Umbilical cord (tissue), 2 donors: ENCODE measurements around a stretch of chr11.

GRCh38 chr11:86592715-86593886 is 207.2 kb upstream of the PRSS23 start:
- RAMPAGE, long total RNA = no peak

- RAMPAGE, long total RNA = no peak
These were observed 203.1 kb upstream of the PRSS23 start for GRCh38 chr11:86597102-86597786.

GRCh38 chr11:86801370-86802223 is 1.3 kb downstream of the PRSS23 start:
- RAMPAGE, long total RNA = no peak

DNA sequence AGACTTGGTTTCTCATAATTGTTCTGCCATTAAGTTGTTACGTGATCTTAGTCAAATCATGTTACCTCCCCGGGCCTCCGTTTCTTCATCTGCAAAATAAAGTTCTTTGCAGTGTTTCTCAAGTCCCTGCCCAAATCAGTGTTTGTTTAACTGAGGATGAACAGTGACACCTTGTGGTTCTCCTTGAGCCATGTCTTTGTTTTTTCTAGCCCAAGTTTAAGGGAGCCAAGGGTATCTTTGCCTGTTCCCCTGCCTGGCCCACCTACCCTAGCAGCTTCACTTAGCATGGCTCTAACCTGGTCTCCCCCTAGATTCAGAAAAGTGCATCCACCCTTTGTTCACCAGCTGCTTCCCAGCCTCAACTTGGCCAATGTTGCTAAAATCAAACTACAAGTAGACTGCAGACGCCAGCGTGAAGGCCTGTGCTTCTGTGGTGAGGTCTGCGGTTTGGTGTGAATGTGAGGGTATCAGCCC is 35.6 kb downstream of the FZD4 start:
- RAMPAGE, long total RNA = no peak

- RAMPAGE, long total RNA = no peak
These were observed 4.5 kb downstream of the FZD4 start for GRCh38 chr11:86950307-86951506.

DNA sequence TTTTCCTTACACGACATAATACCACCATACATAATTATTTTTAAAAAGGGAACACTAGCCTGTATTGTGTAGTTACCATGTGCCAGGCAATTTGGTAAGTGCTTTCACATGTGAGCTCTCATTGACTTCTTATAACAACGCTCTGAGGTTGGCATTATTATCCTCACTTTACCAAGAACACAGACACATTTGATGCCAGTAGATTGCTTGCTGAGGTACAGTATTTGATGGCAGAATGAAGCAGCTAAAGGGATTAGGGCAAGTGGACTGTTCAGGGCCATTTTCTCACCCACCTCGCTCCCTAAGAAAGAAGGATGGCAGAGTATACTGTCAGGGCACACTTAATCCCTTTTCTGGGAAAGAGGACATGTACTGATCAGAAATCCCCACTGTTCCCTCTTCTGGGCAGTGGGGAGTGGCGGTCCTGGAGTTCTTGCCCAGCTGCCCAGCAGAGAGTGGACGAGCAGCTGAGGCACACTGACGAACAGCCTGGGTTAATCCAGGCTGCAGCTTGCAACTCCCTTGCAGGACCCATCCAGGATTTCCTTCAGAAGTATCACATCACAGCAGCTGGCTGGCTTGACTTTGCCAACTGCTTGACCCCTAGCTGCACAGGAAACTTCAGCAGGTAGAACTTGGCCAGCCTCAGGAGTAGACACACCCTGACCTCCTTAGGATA is 27.6 kb upstream of the FZD4 start:
- RAMPAGE, long total RNA = no peak

DNA sequence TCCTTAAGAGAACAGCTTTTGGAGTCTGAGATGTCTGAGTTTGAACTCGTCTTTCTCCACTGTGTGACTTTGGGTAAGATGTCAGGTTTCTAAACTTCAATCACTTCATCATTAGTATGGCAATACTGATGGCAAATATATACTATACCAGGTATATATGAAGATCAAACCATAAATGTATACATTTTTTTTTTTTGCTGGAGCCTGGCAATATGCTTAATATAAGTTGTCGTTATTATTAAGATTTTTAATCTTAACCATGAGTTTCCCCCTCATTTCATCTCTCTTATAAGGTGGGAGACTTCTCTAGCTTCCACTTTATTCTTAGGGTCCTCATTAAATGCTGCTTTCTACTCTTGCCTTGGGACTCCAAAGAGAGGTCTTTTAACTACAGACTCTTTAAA is 108.3 kb upstream of the CTSC start:
- RAMPAGE, long total RNA = no peak

- RAMPAGE, long total RNA = no peak
These were observed 126.3 kb downstream of the NOX4 start for GRCh38 chr11:89364839-89365328.

GRCh38 chr11:90052396-90052807 is 21.5 kb downstream of the TRIM49C start:
- RAMPAGE, long total RNA = no peak

DNA sequence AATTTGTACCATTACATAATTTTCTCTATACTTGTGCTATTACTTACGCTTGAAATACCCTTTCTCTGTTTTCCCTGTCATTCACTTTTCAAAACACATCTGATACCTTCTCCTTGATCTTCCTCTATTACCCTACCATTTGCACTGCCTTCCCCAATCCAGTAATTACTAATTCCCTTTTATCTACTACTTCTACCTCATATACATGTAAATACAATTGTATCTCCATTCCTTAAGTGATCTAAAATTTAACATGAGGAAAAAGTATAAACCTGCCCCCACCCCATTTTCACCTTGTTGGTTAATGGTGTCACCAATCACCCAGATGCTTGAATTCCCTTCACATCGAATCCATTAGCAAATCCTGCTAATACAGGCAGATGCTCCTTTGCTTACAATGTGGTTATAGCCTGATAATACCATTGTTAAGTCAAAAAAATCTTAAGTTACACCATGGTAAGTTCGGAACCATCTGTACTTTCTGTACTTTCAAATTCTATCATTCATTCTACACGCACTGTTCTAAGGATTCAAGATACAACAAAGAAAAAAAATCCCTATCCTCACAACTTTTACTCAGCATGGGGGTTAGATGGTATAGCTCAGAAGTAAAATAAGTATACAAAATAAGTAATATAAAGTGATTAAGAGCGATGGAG is 13.8 kb downstream of the CHORDC1 start:
- RAMPAGE, long total RNA = no peak

DNA sequence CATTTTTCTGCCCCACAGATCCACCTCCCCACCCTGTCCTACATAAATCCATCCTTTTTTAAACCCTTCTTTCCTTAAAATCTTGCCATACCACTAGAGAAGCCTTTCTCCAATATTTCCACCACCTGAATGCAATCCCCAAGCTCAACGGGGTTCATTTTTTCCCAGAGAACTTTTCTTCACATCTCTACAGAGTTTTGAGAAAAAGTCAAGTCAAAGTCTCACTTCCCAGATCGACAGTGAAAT is 375.1 kb upstream of the FAT3 start:
- RAMPAGE, long total RNA = no peak

DNA sequence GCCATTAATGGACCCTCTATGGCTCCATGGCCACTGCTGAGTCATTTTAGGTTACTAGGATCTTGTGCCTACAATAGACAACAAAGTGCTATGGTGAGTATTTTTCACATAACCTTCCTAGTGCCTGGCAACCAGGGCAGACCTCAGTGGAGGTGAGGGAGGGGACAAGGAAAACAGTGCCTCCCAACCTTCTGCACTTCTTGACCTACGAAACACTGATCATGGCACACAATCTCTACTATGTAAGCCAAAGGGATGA is 242.5 kb upstream of the FAT3 start:
- RAMPAGE, long total RNA = no peak

- RAMPAGE, long total RNA = no peak
These were observed 197.5 kb upstream of the FAT3 start for GRCh38 chr11:92027166-92027476.

DNA sequence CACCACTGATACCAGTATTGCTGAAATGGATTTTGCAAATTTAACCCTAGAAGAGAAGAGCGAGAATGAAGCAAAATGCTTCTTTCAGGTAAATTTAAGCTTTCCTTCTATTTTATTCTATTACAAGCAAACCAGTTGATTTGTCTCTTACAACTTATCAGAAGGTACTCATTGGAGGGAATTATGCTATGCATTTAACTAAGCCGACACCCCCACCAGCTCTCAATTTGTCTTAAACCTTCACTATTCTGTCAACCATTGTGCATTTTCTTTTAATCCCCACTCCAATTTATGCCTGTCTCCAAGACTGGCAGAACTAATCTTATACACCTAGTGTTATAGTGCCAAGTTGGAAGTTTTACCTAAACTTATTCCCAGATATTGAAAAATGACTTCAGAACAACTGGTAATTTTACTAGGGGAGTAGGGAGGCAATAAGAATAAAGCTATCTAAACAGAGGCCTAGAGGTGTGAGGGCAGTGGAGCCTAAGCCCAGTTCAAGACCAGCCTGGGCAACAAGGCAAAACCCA is 12.5 kb downstream of the TAF1D start:
- RAMPAGE, long total RNA = no peak

DNA sequence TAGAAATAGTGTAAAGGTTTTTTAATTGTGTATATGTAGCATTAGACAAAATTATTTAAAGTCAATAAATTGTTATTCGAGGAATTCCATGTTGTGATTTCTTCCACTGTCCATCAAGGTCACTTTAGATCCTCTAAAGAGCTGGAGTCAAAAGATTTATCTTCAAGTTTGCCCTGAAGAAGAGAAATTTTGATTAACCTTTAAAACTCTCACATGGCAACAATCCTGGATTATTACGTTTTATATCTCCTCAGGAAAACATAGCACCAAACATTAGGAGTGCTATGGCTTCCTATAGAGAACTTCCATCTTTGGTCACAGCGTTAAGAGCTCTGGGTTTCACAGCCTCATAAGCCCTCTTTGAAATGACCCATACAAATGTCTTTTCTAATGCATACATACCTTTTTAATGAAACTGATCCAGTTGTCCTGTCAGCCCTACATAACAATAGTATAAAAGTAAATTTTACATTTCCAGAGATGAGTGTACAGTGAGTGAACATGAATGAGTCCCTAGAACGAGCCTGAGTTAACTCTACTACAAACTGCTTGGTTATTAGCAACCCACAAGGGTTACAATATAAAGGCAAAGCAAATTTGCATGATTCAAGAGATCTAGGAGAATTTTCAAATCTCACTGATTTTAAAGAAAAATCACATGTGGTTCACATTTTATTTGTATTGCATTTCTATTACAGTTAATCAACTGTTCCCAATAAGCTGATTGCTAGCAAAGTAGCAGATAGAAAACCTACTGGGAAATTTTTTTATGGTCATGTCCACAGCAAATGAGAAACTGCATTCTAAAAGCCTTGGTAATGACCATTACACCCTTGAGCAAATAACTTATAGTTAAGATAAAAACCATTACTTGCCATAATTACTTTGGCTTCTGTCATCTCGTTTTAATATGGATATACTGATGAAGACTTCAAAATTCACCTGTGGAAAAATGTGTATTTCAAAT is 10.7 kb downstream of the TAF1D start:
- RAMPAGE, long total RNA = no peak

- RAMPAGE, long total RNA = no peak
These were observed 357 bp downstream of the GPR83 start for GRCh38 chr11:94400911-94401213.

DNA sequence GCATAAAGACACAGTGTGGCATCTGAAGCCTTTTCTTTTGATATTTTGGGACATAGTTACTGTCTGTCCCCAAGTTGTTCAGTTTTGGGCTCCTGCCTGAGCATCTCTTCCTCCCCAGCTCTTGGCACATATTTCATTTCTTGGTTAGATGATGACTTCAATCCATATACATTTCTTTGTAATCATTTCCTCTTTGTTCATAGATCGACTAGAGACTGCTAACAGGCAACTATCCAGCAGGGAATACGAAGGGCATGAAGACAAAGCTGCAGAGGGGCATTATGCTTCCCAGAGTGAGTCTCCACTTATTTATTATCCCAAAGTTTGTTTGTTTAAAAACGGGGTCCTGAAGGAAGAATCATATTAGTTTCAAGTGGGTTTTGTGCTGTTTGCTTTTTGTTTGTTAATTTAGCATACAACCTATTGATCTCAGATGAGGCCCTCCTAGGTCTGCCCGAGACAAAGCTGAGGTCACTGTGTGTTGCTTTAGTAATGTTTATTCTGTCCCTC is 63.1 kb downstream of the AMOTL1 start:
- RAMPAGE, long total RNA = no peak

DNA sequence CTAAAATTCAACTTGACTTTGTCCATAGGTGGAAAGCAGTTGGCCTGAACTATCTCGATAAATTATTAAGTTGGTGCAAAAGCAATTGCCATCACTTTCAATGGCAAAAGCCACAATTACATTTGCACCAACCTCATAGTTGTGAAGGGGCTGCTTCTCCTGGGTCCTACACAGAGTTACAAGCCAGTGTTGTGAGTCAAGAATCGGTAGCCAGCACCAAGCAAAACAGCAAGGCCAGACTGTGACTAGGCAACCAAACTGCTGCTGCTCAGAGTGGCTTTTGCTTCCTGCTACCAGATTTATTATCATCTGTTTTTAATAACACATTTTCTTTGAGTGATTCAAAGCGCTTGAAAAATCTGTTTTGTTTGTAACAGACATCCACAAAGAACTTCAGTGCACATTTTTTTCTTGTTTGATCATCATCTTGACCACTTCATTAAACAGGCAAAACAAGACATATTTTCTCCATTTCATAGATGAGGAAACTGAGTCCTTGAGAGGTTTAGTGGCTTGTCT is 40.2 kb downstream of the CWC15 start:
- RAMPAGE, long total RNA = no peak

DNA sequence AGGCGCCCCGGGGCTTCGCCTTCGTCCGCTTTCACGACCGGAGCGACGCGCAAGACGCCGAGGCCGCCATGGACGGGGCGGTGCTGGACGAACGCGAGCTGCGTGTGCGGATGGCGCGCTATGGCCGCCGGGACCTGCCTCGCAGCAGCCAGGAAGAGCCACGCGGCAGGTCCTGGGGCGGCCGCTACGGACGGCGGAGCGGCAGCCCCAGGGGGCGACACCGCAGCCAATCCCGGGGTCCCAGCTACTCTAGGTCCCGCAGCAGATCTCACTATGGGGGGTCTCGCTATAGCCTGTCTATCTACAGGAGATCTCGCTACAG is 12.6 kb downstream of the KDM4E start:
- RAMPAGE, long total RNA = no peak

DNA sequence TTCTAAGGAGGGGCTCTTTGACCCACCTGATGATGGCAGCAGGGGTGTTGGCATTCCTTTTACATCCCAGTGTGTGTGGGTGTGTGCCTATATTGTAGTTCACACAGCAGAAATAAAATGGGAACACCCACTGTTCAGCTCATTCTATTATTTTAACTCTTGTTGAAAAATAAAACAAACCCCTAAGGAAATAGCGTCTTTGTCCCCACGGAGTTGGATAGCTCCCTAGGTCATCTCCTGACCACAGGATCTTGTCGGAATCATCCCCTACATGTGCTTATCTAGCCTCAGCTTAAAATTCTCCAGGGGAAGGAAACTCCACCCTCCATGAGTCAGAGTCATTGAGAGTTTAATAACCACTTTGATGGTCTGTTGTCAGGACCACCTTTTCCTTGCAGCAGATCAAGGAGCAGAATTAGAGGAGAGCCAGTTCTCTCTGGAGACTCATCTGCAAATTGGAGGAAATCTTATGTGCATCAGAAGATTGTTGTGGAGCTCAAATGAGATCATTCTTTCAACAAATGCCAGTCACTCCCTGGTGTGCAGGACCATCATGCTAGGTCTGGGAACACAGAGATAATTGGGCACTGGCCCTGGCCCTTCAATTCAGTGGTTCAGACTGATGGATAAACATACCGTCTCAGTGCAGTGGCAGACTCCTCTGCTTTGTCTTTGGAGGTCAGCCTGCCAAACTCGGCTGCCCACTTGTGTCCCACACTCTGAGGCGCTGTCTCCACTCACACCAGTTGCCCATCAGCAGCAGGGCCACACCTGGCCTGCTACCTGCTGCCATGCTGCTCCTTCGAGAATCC is 19.5 kb downstream of the ENDOD1 start:
- RAMPAGE, long total RNA = no peak